Thyroid gland (tissue), 7 donors: Measurements from ENCODE around the genes DPT, BLZF1, SELE, NTMT2 and MROH9.

DNA sequence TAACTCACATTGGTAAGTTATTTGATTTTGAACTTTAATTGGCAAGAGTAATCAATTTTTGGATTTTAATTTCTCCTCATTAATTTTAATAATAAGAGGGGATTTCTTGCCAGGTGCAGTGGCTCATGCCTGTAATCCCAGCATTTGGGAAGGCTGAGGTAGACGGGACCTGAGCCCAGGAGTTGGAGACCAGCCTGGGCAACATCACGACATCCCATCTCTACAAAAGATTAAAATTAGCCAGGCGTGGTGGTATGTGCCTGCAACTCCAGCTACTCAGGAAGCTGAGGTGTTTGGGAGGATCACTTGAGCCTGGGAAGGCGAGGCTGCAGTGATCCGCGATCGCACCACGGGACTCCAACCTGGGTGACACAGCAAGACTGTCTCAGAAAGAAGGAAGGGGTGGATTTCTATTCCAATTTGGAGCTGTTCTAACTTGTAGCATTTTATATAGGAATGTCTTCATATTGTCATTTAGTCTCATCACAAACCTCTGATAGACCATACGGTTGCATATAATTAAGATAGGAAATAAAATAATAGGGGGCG is 93.3 kb downstream of the ADCY10 start:
- PRO-cap, 2 experiments: no peak in any of the 2 experiments
- RAMPAGE, long total RNA, 5 experiments: no peak in any of the 5 experiments

DNA sequence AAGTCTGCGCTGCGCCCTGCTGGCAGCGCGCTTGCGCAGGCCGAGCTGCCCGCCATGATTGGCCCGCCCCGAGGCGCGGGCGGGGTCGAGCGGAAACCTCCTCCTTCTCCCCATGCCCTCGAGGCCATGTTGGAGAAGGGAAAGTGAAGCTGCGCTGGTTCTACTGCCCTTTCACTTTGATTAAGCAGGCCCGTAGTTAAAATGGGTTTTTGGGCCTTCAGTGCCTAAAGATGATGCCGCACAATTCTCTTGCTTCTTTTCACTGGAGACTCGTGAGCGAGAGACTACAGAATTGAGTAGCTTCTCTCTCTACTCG is 390 bp upstream of the DCAF6 start:
- PRO-cap, 2 experiments: peak in 2 of 2 experiments; most common plus-strand start position 127 of the sequence (in 2)
- RAMPAGE, long total RNA, 5 experiments: no peak in any of the 5 experiments

DNA sequence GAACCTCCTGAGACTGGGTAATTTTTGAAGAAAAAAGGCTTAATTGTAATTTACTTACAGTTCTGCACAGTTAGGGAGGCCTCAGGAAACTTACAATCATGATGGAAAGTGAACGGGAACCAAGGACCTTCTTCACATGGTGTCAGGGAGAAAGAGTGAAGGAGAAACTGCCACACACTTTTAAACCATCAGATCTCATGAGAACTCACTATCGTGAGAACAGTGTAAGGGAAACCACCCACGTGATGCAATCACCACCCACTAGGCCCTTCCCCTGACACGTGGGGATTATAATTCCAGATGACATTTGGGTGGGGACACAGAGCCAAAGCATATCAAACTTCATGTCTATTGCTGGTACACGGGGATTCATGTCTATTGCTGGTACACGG is 5.4 kb upstream of the SFT2D2 start:
- PRO-cap, 2 experiments: no peak in any of the 2 experiments
- RAMPAGE, long total RNA, 5 experiments: no peak in any of the 5 experiments

DNA sequence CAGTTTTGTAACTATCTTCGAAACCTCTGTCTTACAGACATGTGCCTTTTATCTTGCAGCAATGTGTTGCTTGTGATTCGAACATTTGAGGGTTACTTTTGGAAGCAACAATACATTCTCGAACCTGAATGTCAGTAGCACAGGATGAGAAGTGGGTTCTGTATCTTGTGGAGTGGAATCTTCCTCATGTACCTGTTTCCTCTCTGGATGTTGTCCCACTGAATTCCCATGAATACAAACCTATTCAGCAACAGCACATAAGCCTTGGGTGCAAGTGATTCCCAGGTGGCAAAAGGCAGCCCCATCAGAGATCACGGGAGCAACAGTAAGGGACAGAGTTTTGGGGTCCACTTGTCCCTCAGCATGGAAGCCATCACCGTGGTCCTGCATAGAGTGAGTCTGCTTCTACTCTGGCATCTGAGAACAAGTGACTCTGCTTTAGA is 16.8 kb downstream of the SFT2D2 start:
- PRO-cap, 2 experiments: no peak in any of the 2 experiments
- RAMPAGE, long total RNA, 5 experiments: no peak in any of the 5 experiments

- PRO-cap, 2 experiments: no peak in any of the 2 experiments
- RAMPAGE, long total RNA, 5 experiments: no peak in any of the 5 experiments
Measured at GRCh38 chr1:168607798-168608366, 31.5 kb downstream of the XCL1 start.

GRCh38 chr1:168608871-168609936 is 32.8 kb downstream of the XCL1 start:
- PRO-cap, 2 experiments: no peak in any of the 2 experiments
- RAMPAGE, long total RNA, 5 experiments: no peak in any of the 5 experiments

GRCh38 chr1:168622845-168623316 is 46.5 kb downstream of the XCL1 start:
- PRO-cap, 2 experiments: no peak in any of the 2 experiments
- RAMPAGE, long total RNA, 5 experiments: no peak in any of the 5 experiments

GRCh38 chr1:168689727-168690628 is 39.0 kb downstream of the DPT start:
- PRO-cap, 2 experiments: peak in 1 of 2 experiments; most common plus-strand start chr1:168690153 (in 1); most common minus-strand start chr1:168690033 (in 1)
- RAMPAGE, long total RNA, 5 experiments: no peak in any of the 5 experiments

DNA sequence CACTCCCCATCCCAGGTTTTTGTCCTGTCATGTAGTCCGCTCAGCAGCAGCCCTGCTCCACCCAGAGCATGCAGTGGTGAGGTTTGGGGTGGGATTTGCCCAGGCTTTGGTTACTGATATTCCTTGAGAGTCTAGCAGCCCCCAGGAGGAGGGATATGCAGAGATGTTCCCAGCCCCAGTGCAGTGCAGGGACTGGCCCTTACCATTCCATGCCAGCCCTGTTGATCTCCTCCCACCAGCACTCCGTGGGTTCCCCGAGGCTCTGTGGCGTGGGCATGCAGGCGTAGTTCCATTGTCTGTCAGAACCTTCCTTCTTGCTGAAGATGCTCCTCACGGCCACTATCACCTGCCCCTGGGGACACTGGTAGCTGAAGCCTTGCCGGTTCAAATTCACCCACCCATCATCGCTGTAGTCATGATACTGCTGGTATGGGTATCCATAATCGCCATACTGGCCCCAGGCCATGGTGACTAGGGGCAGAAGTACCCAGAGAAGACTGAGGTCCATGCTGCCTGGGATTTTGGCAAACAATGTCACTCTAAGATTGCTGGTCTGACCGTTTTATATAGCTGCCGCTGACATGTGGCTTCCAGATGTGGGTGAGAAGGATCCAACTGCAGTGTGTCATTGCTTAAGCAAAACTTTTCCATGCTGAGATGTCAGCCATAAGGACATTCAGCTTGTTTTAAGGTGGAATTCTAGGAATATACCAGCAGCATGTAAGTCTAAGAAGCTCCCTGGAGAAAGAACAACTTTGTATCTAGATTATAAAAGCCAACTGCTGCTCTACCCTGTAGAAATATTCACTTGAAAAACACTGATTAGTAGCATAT is at the start of gene DPT:
TSS of gene DPT (minus strand) at position 540 of the 834 bp plus-strand sequence.
- PRO-cap, 2 experiments: peak in 2 of 2 experiments; most common minus-strand start position 536 of the sequence (in 1)
- RAMPAGE, long total RNA, 5 experiments: start-site peak on the minus strand in 3 of 5 experiments, centred at positions 538 to 539 of the sequence, 833 to 4,012 reads per replicate

DNA sequence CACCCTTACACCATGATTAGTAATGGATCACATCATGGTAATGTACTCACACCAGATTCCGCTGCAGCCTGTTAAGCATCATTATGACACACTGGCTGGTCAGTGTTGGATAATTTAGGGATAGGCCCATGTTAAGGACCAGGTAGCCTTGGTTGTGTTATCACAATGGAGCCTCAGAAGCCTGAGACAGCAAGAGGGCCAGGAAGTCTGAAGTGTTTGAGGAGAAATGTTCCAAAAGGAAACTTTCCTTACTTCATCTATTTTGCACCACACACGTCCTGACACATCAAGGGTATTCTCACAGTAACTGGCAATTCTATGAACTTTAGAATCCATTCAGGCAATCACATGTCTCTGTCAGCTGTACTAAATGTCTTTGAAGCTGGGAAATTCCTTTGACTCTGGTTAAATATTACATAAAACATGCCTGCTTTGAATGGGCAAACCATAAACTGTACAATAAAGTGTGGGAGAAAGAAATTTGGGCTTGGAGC is 105.3 kb upstream of the DPT start:
- PRO-cap, 2 experiments: no peak in any of the 2 experiments
- RAMPAGE, long total RNA, 5 experiments: no peak in any of the 5 experiments

DNA sequence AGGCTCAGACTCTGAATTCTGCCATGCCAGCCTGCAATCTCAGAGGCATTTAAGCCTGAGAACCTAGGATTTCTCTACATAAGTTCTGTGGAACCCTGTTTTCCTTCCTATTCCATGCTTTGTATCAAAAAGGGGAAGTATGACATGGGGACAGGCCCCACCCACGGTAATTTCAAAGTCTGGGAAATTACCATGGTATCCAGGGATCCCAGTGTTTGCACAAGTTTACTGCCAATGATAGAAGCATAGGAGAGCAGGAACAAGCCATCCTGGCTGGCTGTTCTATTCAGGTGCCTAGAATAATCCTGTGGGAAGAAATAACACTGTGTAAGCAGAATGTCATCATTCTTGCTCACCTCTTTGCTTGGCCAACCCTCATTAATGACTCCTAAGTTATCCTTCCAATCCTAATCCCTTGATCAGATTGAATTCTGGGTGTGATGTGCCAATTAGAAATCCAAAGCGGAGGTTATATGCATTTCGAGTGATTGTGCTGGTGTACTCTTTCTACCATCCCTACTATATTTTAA is 53.7 kb upstream of the ATP1B1 start:
- PRO-cap, 2 experiments: no peak in any of the 2 experiments
- RAMPAGE, long total RNA, 5 experiments: no peak in any of the 5 experiments

DNA sequence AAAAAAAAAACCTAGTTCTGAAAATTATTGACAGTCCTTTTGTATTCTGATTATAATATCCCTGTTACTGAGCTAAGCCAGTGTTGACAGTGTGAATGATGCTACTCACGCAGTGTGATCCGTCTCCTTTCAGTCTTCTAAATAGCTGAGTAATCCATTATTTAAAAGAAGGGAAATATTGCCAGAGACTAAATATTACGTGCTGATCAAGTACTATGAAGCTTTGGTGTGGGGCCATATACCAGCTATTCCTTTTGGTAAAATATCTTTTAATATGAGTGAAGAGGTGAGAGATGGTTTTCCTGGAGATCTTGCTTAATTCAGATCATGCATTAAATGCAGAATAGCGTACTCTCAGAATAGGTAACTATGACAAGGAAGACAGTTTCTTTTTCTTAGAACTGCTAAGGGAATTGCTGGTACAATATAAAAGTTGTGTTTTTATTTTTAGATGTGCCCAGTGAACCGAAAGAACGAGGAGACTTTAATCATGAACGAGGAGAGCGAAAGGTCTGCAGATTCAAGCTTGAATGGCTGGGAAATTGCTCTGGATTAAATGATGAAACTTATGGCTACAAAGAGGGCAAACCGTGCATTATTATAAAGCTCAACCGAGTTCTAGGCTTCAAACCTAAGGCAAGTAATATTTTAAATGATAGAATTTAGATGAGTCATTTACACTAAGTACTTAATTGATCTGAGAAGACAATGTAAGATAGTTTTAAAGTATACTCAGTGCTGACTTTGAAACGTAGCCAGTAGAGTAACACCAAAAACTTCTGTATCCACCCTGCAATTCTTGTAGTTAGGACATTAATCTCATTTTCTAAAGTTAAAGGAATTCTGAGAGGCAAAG is 20.5 kb downstream of the ATP1B1 start:
- PRO-cap, 2 experiments: no peak in any of the 2 experiments
- RAMPAGE, long total RNA, 5 experiments: no peak in any of the 5 experiments

DNA sequence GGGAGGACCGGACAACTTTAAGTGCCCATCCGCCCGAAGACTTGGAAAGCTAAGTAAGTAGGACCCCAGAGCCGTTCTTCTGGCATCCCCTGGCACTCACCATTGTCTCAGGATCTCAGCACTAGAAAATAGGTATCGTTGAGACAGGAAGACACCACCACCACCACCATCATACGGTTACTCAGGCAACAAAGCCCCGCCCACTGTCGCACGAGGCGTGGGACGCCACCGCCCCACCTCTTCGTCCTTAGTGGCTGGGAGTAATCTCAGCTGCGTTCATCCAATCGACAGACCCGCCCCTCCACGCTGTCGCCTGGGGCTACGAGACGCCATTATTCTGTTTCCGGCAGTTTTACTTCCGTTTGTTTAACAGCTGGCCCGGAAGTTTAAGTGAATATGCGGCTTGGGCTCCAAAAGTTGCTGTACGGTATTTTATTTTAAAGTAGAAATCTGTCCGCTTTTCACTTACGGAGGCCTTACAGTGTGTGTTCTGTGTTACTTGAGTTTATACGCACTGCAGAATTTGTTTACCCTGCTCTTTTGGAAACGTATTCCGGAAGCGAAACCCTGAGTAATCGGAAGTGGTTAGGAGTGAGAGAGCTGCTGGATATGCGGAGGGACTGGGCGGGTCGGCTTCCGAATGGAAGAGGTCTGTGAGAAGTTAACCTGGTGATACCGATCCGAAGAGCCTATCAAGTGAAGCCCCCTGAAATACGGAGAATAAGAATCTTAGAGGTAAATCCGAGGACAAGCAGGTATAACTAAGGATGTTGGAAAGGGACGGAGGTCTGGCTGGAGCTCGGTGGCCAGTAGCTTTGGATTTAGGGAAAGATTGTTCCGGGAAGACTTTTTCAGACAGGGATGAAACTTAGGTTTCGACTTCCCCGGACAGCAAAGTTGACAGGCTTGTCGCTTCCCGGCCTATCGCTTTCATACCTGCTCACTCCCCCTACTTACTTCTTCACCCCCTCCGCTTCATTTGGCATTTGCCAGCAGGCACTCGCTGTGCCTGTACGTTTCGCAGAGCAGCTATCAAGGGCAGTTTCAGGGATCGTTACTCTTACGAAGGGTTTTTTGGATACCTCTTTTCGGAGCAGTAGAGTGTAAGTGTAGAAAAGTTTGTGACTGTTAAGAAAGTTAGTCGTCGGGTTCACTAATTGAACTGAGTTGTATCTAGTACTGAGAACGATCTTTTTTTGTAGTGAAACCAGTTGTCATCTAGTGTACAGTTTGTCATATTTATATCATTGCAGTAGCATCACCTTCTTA is at the start of gene BLZF1:
TSS of gene BLZF1 (plus strand) at position 588 of the 1,269 bp plus-strand sequence.
- PRO-cap, 2 experiments: peak in 2 of 2 experiments; most common plus-strand start position 594 of the sequence (in 1); most common minus-strand start position 308 of the sequence (in 1)
- RAMPAGE, long total RNA, 5 experiments: start-site peak on the plus strand in 2 of 5 experiments, centred at positions 380 to 615 of the sequence, 25 to 528 reads per replicate; start-site peak on the minus strand in 3 of 5 experiments, centred at positions 172 to 316 of the sequence, 24 to 213 reads per replicate

DNA sequence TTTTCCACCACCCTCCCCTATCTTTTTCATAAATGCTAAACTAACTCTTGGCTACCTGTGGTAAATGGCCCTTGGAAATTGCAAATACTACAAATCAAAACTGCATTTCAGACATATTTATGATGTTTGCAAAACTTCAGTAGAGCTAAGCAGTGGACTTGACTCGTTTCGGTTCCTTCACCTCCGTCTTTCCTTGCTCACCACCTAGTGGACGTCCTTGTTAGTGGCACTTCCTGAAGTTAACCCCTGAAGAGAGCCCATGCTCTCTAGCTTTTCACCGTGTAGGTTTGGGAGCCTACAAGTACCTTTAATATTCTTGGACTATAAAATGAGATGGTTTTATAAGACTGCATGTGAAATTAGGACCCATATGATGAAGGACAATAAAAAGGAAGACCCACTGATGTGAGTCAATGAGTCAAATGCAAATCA is 604 bp upstream of the SELL start:
- PRO-cap, 2 experiments: peak in 1 of 2 experiments; most common minus-strand start position 191 of the sequence (in 1)
- RAMPAGE, long total RNA, 5 experiments: no peak in any of the 5 experiments

DNA sequence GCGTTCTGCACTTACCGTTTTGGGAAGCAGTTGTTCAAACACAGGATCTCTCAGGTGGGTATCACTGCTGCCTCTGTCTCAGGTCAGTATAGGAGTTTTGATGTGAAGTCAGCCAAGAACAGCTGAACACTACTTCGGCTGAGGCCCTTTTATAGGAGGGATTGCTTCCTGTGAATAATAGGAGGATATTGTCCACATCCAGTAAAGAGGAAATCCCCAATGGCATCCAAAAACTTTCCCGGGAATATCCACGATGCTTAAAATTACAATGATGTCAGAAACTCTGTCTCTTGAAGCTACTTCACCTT is at the start of gene SELE:
TSS of gene SELE (minus strand) at position 124 of the 308 bp plus-strand sequence.
- PRO-cap, 2 experiments: peak in 1 of 2 experiments; most common minus-strand start position 124 of the sequence (in 1)
- RAMPAGE, long total RNA, 5 experiments: start-site peak on the minus strand in 3 of 5 experiments, centred at positions 122 to 127 of the sequence, 19 to 26 reads per replicate

DNA sequence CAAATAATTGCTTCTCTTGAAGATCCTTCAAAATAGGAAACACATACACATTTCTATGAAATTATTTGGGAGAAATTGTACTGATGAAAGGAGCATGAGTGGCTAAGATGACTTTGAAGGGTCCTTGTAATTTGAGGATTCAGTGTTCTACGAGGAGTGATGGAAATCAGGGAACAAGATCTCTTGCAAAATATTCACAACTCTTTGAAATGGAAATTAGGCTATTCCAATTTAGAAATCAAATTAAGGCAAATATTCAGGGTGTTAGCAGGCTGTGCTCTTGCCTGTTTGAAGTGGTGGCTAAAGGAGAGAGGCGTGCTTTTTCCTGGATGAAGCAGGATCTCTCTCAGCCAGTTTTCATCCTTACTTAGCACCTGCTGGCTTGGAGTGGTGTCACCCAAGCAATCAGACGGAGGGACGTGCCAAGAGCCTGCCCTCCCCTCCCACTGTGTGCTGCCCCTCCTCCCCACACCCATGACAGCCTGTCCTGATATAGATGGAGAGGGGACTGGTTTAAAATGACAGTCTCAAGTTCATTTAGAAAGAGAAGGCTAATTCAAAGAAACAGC is at the start of gene NTMT2:
TSS of gene NTMT2 (plus strand) at position 469 of the 569 bp plus-strand sequence.
- PRO-cap, 2 experiments: no peak in any of the 2 experiments
- RAMPAGE, long total RNA, 5 experiments: no peak in any of the 5 experiments

- PRO-cap, 2 experiments: no peak in any of the 2 experiments
- RAMPAGE, long total RNA, 5 experiments: no peak in any of the 5 experiments
Measured at GRCh38 chr1:170146060-170146796, 469 bp downstream of the NTMT2 start.

DNA sequence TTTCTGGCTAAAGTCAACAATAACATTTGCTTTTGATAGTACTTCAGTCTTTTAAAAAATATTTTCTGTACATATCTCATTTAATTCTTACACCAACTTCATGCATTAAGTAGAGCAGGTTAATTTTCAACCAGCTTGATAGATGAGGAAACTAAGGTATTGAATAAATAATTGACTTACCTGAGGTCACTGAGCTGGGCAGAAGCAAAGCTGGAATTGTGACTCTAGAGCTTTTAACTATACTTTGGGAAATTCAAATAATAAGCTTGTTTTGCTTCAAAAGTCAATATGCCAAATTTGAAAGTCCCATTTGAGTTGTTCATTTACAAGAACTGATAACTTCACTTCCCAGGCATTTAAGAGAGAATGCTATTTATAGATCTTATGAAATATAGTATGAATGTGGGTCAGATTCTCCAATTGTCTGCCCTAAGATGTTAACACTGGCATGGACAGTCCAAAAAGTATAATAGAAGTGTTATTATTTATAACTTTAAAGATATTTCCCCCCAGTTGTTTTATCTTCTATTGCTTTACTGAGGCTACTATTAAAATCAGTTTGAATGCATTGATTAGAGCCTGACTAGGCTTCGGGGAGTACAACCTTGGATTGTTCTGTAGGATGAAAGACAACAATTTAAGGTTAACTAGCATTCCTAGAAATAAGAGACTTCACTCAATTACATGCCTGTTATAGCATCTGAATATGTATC is 6.2 kb downstream of the GORAB start:
- PRO-cap, 2 experiments: no peak in any of the 2 experiments
- RAMPAGE, long total RNA, 5 experiments: no peak in any of the 5 experiments

DNA sequence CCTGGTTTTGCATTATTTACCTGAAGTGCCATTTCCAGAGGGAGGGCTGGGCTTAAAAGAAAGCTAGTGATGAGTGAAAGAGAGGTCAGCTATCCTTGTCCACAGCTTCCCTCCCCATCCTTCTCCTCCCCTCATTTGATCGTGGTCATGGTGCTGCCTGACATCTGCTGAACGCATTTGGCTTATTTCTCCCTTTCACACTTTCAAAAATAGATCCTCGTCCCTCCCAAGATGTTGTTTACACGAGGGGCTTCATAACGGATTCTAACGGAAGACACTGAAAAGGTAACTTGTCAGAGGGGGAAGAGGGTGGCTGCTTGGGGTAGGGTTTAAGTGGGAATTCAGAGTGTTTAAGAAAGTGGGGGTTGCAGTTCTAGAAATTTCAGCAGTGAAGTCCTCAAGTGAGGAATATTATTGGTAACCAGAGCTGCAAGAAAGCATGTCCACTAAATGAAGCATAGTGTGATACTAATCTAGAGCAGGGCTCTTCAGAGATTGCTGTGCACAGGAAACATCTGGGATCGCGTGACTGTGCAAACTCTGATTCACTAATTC is 66.2 kb downstream of the PRRX1 start:
- PRO-cap, 2 experiments: no peak in any of the 2 experiments
- RAMPAGE, long total RNA, 5 experiments: no peak in any of the 5 experiments

DNA sequence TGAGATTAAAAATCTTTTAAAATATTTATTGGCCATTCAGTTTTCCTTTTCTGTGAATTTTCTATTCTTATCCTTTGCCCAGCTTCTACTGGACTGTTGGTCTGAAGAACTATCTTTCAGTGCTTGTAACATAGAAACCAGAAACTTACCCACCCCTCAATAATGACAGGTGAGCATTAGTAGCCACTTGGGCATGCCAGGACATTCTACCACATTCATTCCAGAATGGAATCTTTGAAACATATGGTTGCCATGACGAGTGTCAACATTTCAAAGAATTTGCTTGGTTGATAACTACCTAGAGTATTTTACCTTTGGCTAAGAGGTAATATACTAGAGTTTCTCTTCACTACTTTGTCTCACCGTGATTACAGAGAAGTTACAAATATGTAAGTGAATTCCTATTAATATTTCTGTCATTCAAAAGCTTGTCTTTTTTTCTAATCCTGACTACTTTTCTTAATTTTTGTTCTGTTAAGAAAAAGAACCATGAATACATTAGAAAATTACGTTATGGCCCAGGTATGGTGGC is at the start of gene MROH9:
TSS of gene MROH9 (plus strand) at position 336 of the 532 bp plus-strand sequence.
- PRO-cap, 2 experiments: no peak in any of the 2 experiments
- RAMPAGE, long total RNA, 5 experiments: no peak in any of the 5 experiments